ENCODE measurements around a stretch of chr11.

GRCh38 chr11:130477872-130478141, 29.4 kb downstream of the ADAMTS15 start:
- PRO-cap = no peak
- RAMPAGE, long total RNA, 4 experiments = no peak in any of the 4 experiments

DNA sequence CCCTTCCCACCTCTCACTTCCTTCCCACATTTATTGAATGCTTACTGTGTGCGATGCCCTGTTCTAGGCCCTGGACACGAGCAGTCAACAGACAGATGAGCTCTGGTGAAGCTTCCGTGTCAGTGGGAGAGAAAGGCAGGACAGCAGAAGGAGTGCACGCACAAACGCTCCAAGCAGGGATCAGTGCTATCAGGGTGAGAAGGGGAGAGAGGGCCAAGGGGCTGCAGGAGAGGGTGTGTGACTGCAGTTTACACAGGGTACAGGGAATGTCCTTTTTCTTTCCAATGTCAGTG, 87.5 kb downstream of the ADAMTS15 start:
- PRO-cap = no peak
- RAMPAGE, long total RNA, 4 experiments = no peak in any of the 4 experiments

DNA sequence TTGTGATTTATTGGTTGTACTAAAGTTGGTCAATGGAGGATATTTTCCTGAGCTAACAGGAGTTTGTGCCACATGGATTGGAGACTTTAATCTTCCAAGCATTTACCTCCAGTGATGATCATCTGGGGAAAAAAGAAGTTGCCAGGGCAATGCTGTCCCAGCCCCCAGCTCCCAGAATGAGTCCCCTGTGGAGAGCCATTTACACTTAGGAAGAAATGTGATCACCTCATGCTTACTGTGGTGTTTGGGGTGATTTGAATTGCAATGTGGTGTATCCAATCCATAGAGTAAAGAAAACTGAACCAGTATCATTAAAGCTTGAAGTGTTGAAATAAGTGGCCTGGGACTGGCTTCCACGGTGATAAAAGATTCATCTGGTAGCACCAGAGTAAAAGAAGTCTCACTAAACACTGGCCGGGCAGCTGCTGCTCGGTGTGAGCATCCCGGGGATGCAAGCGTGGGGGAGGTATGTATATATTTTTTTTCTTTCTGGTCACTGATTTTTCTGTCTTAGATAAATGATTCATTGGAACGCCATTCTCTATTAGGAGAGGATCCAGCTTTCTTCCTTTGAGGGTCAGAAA, 117.2 kb upstream of the NTM start:
- PRO-cap = no peak
- RAMPAGE, long total RNA, 4 experiments = no peak in any of the 4 experiments

DNA sequence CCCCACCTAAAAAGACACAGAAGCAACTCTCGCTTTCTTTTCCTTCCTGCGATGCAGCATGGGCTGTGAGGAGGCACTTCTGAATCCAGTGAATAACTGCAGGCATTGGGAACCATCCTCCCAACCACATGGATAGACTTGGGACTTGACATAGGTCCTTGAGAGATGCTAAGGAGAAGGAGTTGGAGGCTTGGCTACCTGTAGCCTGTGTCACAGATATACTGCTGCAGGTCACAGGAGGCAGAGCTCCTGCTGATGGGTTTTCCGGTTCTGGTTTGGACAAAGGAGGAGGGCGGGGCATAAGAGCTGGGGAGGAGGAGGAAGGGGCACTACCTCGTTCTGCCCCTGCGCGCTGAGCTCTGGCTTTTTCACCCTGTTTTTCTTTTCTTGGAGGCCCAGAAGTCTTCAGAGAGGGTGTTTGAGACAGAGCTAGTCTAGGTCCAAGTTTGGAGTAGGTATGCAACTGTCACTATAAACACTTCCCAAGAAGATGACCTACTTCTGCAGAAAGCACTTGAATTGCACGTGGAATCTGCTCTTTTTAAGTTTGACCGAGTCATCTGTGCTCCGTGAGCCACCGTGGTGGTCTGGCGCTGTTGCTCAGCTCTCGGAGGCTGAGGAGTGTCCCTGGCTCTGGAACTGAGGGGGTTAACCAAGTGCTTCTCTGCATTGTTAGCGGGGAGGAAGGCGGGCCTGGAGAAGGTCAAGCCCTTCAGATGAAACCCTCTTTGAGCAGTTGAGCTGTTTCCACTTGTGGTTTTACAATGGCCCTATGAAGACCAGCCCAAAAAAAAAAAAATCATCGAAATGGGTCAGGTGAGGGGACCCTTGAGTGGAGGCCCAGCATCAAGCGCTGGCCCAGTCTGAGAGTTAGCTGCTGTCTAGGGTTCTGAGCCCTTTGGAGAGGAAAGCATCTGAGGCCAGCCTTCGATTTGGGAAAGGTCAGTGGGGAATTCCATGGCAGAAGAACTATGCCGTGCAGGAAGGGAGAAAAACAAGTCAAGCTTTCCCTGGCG, 286.3 kb downstream of the NTM start:
- PRO-cap = no peak
- RAMPAGE, long total RNA, 4 experiments = no peak in any of the 4 experiments

- PRO-cap = no peak
- RAMPAGE, long total RNA, 4 experiments = no peak in any of the 4 experiments
These were observed 102.8 kb downstream of the SPATA19 start for GRCh38 chr11:133742511-133742932.

- PRO-cap = no peak
- RAMPAGE, long total RNA, 4 experiments = start-site peak on the minus strand in 1 of 4 experiments, at chr11:133946526-133946554 at its widest, 16 reads per replicate
These were observed 10.1 kb downstream of the IGSF9B start for GRCh38 chr11:133946287-133947410.

DNA sequence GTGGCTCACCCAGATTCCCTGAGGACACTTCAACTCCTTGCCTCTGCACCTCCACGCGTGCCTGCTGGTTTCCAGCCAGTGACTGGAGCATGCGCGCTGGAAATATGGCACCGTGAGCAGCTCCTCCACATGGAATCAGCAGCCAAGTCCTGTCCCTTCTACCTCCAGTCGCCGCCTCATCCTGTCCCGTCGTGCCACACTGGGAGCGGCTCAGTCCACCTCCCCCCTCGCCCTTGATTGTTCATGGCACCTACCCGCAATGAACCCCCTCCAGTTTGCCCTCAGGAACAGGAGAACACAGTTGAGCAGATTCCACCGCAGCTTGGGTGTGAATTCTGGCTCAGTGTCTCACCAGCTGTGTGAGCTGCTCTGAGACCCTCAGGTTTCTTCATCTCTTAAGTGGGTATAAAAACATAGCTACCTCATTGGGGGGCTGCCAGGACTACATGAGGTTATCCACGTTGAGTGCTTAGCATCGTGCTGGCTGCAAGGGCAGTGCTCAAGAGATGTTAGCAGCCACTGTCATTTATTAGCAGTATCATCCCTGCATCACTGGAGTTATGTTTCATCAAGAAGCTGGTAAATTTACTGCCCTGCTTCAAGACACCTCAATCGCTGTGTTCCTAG, 70.0 kb downstream of the NCAPD3 start:
- PRO-cap = no peak
- RAMPAGE, long total RNA, 4 experiments = no peak in any of the 4 experiments

GRCh38 chr11:134155860-134156419, 67.8 kb downstream of the NCAPD3 start:
- PRO-cap = no peak
- RAMPAGE, long total RNA, 4 experiments = no peak in any of the 4 experiments

DNA sequence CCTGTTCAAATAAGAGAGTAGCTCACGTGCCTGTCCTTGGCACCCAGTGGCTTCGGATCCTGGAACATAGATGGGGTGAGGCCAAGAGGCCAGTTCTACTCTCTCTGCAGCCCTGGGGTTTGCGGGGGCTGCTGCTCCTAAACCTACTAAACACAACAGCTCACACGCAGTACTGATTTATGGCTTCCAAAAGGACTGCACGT, 13.8 kb downstream of the B3GAT1 start:
- PRO-cap = no peak
- RAMPAGE, long total RNA, 4 experiments = no peak in any of the 4 experiments

GRCh38 chr11:134409562-134410476, 2.2 kb downstream of the B3GAT1 start:
- PRO-cap = no peak
- RAMPAGE, long total RNA, 4 experiments = no peak in any of the 4 experiments

- PRO-cap = no peak
- RAMPAGE, long total RNA, 4 experiments = no peak in any of the 4 experiments
These were observed 56.6 kb upstream of the B3GAT1 start for GRCh38 chr11:134468778-134469005.